CD14-positive monocyte (primary cell): Measurements from ENCODE around the genes CPNE5 and C6orf89.

- CAGE, long polyA plus RNA: no peak
These were observed 18.9 kb downstream of the SRSF3 start for GRCh38 chr6:36612943-36613513.

- CAGE, long polyA plus RNA: no peak
These were observed 9.5 kb downstream of the CDKN1A start for GRCh38 chr6:36687936-36688573.

GRCh38 chr6:36743798-36744536, 46.3 kb downstream of the RAB44 start:
- CAGE, long polyA plus RNA: no peak

DNA sequence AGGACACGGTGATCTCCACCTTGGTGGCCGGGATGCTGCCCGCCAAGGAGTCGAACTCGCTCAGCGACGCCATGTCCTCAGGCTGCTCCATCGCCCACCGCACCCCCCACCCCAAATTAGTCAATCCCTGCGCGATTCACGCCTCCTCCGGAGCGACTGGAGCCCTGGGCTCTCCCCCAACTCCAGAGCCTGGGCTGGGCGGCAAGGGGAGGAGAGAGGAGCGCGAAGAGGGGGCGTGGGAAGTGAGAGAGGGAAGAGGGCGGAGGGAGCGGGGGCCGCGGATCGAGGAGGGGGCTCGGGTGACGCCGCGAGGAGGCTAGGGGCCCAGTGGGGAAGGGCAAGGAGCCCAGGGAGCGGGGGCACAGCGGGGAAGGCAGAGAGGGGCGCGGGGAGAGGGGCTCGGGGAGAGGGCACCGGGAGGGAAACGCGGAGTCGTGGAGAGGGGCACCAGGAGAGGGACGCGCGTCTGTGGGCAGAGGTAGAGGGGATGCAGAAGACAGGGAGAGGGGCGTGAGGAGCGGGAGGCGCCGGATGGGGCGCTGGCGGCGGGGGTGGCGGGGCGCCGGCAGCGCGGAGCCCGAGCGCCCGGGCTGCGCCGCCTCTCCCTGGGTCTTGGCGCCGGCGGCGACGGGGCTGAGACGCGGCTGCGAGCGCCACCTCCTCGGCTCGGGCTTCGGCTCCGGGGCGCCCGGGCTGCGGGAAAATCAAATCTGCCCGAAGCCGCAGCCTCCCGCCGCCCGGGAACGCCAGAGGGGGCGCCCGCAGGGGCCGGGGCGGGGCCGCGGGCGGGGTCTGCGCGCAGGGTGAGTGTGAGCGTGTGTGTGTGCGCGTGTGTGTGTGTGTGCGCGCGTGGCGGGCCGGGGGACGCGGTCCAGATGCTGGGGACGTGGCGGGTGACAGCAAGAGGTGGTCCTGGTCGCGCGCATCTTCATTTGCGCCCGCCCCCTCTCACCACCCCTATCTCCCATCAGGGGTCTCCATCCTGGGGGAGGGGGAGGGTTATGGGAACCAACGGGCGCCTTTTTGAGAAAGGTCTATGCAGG, at the start of gene CPNE5:
CPNE5 (minus strand) TSS at position 158 of the 1,043 bp plus-strand sequence.
- CAGE, long polyA plus RNA: no peak

DNA sequence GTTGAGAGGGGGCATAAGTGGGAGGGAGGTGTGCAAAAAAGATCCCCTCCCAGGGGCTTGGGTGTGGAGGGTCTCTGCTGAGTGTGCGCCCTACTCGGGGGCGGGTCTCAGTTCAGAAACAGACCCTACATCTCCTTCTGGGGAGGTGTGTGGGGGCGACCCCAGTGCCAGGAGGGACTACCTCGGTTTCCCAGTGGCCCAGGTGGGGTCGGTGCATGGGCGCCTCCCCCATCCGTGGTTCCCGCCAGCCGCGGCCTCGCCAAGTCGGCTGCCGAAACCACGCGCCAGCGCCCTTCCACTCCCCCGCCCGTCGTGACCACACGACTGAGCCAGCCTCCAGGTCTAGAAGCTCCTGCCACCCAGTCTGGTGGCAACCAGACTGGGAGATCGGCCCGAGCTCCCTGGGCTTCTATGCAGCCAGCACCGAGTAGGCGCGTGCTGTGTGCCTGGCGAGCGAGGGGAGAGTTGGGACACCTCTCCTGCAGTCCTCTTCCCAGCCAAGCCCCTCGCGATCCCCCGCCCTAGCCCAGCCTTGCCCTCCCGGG, 1.2 kb upstream of the CPNE5 start:
- CAGE, long polyA plus RNA: no peak

- CAGE, long polyA plus RNA: no peak
These were observed 3.9 kb upstream of the CPNE5 start for GRCh38 chr6:36842887-36843711.

DNA sequence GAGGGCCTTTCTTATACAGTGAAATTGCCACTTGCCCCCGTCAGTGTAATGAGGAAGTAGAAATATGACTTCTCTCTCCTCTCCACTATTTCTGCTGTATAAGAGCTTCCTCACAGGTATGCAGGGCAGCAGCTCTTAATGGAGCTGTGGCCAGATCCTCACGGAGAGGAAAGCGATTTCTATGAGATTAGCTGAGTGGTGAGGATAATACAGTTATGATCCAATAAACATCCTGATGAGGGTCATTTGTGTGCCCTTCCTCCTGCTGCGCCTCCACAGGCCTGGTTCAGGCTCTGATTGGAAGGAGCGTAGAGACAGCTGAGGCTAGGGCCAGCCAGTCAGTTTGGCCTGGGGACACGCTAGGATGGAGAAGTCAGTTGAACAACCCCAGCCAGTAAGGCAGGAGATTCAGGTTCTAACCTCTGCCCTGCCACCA, 10.9 kb upstream of the CPNE5 start:
- CAGE, long polyA plus RNA: no peak

DNA sequence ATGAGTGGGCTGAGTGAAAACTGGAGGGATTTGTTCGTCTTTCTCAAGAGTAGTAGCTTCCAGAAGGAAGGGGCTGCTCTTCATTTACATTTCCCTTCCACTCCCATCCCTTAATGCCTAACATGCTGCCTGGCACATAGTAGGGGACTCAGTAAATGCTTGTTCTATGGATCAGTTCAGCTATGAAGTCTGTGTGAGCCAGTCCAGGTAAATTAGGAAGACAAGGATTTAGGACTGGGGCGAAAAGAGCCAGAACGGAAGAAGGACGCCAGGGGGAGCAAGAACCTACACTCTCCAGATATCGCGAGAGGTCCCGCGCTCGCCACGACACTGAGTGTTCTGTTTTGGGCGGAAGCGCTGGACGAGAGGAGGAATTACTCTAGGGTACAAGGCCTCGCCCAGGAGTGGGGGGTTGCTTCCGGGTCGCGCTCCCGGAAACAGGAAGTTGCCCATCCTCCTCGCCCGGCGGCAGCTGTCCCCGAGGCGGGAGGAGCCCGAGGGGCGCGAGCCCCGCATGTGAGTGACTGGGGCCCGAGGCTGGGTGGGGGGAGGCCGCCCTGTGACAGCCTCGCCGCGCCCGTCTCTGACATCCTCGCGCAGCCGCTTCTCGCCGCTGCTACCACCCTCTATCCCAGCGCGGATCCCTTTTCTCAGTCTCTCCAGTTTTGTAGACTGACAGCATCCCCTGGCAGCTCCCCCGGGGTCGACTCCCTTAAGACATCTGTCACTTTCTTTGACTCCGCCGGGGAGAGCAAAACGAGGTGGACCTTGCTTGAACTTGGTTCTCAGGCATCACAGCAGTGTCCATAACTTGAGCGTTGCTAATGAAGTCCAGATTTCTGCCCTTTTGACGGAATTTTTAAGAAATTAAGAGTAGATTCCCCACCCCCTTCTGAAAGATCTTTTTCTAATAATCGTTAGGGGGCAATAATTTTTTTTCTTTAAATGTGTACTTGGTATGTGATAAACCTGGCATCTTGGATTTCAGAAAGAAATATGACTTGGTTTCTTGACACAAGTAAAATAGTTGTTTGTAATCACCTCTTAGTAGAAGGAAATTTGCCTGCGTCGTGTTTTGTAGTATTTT, at the start of gene C6orf89:
C6orf89 (plus strand) TSS at position 440 of the 1,087 bp plus-strand sequence.
- CAGE, long polyA plus RNA: no peak

GRCh38 chr6:36908557-36909164, 22.9 kb downstream of the C6orf89 start:
- CAGE, long polyA plus RNA: no peak

DNA sequence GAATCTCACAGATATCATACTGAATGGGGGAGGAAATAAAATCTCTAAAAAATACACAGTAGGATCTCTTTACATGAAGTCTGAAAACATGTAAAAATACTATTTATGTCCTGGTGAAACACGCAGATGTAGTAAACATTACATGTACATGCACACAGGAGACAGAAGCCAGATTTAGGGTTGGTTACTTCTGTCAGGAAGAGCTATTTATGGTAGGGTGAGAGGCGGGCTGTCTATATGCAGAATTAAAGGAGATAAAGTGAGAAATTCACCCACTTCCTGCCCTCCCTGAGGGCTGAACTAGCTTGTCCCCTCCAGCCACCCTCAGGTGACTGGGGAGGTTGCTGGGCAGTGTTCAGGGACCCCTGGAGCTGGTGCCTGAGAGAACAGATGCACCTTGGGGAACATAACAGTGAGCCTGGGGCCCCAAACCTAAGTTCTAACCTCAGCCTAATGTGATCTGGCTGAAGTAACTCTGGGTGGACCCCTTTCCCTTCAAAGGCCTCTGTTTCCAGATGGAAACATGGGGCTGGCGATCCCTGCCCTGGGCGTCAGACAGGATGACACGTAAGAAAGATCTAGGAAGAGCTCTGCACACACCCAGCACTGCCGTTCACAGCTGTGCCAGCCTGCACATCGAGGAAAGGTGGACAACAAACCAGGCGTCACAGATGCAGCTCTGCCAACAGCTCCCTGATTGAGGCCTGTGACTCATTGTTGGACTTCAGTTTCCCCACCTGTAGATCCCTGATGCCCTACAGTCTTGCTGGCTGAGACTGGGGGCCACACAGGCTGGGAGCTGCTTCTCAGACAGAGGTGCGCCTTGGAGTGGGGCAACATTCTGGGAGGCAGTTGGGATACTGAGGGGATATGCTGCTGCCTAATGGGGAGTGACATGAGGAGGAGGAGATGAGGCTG, 1.3 kb downstream of the PI16 start:
- CAGE, long polyA plus RNA: no peak

GRCh38 chr6:36974953-36975513, 11.0 kb downstream of the MTCH1 start:
- CAGE, long polyA plus RNA: no peak

GRCh38 chr6:36985087-36985319, 993 bp downstream of the MTCH1 start:
- CAGE, long polyA plus RNA: no peak

DNA sequence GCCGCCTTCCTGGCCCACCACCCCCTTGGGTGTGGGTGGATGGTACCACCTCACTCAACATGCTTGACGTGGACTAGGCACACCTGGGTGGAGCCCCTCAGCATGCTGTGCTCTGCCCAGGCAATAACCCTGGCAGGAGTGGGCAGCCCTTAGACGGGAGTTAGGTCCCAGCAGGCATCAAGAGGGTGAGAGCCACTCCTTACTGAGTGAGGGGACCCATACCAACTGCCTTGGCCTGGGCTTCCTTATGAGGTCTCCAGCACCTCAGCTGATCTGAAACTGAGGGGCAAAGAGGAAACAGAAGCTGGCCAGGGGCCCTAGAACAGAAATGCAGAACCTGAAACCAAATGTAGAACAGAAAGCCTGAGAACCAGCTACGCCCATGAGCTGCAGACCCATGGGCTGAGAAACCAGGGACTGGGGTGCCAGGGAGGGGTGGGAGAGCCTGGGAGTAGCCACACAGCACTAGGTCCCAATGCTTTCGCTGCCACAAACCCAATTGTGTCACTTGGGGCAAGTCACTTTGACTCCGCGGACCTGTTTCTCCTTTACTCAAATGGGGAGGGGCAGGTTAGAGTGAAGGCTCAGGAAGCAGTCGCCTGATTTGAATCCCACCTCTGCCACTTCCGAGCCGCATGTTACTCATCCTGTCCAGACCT, 2.1 kb downstream of the FGD2 start:
- CAGE, long polyA plus RNA: no peak

- CAGE, long polyA plus RNA: no peak
These were observed 10.2 kb downstream of the FGD2 start for GRCh38 chr6:37015583-37016026.

DNA sequence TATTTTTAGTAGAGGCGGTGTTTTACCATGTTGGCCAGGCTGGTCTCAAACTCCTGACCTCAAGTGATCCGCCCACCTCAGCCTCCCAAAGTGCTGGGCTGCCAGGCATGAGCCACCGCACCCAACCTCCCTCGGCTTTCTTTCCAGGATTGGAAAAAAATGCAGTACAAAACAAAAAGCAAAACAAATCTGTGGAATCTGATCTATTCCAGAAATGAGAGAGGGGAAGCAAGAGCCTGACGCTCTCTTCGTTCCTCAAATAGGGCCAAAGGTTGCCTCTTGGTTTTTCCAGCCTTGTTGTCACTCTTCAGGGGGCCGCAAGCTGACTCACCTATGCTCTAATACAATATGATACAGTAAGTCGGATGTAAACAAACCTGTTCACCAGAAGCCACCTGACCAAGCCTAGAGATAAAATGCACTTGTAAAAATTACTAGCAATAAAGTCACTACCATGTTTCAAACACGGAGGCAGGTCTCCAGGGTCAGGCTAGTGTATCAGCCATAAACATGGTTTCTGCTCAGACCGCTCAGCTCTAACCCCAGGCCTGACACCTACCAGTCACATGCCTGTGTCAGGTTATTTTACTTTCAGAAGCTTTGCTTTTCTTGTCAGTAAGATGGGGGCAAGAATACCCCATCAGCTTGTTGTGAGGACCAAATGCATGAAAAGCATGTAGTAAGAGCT, 65.4 kb upstream of the PIM1 start:
- CAGE, long polyA plus RNA: no peak

DNA sequence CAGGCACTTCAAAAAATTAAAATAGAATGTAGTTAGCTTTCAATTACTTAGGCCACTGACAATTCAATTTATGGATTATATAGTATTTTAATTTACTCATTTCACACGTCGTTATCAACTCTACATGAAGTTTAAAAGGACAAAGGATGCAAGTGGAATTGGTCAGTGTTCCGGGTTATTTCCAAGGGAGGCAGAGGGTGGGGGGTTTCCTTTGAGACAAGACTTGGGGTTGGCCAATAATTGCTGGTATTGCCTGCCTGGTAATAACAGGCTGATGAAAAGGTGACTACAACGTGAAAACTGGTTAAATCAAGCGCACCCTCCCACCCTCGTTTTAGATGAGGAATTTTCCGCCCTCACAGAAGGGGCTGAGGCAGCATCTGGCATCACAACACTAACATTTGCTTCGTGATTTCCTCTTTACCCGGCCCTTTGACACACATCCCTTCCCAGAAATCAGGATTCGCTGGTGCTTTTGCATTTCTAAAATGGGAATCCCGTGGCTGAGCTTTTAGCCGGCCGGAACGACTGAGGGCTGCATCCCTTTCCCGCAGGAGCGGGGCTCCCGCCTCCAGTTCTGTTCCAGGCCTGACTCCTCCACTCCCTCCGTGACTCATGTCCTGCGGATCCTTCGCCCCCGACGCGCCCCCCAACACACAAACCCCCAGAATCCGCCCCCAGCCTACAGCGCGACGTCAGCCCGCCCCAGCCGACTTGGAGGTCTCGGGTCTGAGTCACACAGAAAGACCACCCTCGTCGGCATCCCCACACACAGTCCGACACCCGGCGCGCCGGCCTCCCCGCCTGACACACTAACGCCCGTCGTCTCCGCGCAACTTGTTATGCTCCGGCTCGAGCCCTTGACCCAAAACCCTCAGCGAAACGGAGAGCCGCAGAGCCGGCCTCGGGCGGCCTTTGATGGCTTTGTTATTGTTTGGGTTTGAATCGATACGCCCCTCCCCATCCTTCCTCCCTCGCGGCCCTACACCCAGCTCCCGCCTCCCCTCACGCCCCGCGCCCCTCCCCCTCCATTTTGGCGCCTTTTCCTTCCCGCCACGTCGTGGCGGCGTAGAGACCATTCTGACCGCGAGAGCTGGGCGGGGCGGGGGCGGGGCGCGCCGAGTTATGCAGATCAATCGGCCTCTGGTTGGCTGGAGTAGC, 793 bp upstream of the PIM1 start:
- CAGE, long polyA plus RNA: no peak

- CAGE, long polyA plus RNA: no peak
These were observed 3.1 kb downstream of the PIM1 start for GRCh38 chr6:37172806-37173684.

DNA sequence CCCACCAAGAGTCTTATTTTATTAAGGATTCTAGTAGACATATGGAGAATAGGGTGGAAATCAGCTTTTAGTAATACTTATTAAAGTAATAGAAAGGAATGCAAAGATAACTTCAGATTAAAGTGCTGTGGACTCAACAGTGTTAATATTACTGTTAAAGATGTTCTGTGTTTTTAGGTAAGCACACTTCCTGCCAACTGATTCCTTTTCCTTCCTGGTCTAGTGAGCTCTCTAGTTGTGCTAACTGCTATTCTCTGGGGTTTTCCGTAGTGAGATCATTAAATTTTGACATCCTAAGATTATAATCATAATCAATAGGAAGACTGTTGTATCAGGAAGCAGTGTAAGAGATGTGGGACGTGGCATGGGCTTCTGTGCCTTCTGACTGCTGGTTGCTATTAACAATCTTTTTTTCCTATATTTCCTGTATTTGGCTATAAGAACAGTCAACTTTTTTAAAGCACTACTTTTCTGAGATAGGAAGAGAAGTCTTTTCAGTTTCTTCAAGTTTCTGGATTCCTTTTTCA, 1.3 kb upstream of the TMEM217 start:
- CAGE, long polyA plus RNA: no peak

DNA sequence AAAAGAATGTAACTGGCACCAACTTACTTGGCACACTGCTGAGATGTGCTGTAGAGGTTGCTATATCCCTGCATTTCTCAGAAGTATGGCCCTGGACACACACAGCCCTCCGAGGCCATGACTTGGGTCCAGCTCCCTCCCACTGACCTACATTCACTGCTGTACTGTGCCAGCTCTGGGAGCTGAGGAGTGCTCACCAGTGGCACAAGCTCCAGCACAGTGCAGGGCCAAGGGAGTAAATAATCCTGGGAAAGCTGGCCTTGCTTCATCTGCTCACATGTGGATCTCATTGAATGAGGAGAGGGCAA, 25.9 kb upstream of the TMEM217 start:
- CAGE, long polyA plus RNA: no peak

DNA sequence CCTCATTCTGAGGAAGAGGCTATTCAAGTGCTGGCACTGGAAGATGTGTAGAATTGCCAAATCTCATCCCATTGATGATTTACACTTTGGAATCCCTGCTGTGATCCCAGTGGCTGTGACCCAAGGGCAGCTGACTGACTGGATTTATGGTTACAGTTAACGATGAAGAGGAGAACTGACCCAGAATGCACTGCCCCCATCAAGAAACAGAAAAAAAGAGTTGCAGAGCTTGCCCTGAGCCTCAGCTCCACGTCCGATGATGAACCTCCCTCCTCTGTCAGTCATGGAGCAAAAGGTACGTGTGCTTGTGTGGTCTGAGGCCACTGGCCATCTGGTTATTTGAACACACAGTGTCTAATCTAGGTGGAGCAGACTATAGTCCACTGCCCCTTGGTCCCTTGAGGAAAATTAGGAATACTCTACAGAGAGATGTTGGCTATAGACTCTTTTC, 2.5 kb downstream of the CMTR1 start:
- CAGE, long polyA plus RNA: no peak